Skin of body (tissue), 2 donors: ENCODE measurements around the genes LRRC37A and SKAP1.

DNA sequence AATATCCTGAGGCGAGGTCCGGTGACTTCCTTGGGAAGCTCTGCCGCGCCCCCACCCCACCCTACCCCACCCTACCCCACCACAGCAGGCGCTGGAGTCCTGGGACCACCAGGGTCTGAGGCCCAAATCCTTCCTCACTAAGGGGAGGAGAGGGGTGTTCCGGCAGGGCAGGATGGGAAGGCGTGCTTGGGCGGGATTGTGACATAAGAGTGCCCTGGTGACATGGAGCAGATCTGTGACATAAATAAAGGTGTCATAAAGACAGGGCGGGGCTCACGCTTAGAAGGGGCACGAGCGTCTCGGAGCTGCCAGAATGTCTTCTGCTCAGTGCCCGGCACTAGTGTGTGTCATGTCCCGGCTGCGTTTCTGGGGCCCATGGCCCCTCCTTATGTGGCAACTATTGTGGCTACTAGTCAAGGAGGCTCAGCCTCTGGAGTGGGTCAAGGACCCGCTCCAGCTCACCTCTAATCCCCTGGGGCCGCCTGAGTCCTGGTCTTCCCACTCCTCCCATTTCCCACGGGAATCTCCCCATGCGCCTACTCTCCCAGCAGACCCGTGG, at the start of gene LRRC37A:
LRRC37A (plus strand) TSS at position 311 of the 559 bp plus-strand sequence.
- RAMPAGE, long total RNA: no peak

DNA sequence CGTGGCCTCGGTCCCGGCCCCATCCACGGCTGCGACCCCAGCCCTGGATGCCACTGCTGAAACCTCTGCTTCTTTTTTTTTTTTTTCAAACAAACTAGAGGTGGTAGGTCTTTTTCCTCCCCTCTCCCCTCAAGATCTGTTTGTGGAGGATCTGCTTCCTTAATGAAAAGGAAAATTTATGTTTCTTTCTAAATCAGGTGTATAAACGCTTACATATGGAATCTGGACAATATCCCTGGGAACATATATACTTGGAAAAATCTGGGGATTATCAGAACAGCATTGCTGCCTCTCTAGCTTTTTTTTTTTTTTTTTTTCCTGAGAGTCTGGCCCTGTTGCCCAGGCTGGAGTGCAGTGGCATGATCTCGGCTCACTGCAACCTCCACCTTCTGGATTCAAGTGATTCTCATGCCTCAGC, 29.2 kb downstream of the CDC27 start:
- RAMPAGE, long total RNA: no peak

DNA sequence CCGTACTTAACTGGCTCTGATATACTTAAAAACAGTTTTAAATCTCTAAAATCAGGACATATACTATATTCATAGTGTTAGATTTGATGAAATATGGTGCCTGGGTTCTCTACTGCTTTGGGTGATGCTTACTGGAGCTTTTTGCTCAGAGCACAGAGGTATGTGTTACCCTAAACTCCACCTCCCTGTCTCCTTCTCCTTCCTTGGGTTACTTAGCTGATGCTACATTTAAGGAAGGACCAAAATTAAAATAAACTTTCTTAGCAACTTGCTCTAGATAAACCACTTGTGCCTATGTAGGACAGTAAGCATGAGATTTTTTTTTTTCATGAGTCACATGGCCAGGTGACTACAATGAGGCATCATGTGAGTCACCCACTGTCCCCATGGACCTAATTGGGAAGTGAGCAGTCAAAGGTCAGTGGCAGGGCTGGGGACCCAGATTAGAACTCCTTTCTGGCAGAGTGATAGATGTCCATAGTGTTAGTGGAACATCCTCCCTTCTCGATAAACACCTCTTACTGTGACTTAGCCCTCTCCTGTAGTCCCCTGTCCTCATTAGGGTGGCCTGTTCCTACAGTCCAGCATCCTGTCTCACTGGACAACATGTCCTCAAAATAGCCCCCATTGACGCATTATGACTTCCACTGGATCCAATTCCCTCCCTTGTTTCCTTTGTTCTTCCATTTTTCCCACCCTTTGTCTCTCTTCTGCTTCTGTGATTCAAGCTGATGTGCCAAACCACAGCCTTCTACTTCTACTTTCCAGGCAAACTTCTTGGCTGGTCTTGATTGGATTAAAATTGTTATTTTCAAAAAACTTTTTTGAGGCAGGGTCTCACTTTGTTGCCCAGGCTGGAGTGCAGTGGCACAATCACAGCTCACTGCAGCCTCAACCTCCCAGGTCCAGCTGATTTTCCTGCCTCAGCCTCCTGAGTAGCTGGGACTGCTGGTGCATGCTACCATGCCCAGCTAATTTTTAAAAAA, 12.4 kb downstream of the ITGB3 start:
- RAMPAGE, long total RNA: no peak

DNA sequence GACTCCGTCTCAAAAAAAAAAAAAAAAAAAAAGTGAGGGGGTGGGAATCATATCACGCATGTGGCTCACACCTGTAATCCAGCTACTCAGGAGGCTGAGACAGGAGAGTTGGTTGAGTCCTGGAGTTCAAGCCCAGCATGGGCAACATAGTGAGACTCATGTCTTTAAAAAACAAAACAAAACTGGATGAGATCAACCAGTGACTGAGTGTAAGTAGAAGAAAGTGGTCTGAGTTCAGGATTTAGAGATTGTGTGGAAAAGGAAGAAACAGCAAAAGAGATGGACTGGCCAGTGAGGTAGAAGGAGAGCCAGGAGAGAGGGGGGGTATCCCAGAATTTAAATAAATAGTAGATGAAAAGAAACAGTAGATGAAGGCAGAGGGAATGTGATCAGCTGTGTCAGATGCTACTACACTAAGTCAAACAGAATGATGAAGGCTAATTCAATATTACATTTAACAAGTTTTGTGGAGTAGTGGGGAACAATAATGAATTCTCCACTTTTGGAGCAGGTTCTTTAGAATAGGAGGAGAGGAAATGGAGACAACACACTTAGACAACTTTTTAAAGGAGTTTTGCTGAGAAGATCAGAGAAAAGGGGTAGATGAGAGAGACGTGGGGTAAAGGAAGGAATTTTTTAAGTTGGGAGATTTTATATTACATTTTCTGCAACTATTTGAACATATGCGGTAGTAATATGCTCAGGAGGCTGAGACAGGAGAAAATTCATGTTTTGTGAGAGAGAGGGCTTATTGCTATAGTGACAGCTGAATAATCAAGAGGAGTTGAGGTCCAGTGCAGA, 41.1 kb upstream of the KPNB1 start:
- RAMPAGE, long total RNA: no peak

DNA sequence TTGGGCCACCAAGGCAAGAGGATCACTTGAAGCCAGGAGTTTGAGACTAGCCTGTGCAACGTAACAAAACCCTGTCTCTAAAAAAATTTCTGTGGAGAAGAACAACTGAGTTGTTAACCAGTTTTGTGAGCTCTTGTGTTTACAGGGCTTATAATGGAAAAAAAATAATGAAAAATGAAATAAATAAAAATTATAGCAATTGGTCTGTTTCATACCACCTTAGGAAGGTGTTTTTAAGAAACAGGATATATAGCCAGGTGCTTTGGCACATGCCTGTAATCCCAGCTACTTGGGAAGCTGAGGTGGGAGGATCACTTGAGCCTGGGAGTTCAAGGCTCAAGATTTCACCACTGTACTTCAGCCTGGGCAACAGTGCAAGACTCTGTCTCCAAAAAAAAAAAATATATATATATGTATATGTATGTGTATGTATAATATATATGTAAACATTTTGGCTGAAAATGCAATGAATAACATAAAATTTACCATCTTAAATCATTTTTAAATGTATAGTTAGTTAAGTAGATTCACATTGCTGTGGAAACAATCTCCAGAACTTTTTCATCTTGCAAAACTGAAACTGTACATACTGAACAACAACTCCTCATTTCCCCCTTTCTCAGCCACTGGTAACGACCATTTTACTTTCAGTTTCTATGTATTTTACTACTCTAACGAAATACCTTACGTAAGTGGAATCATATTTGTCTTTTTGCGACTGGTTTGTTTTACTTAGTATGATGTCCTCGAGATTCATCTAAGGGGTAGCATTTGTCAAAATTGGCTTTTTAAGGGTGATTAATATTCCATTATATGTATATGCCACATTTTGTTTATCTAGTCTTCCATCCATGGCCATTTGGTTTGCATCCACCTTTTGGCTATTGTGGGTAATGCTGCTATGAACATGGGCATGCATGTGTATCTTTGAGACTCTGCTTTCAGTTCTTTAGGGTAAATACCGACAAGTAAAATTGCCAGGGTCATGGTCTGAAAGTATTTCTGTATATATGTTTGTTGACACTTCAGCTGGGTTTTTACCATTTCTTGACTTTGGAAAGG, 10.1 kb downstream of the KPNB1 start:
- RAMPAGE, long total RNA: no peak

GRCh38 chr17:47685393-47685829, 8.6 kb upstream of the TBKBP1 start:
- RAMPAGE, long total RNA: no peak

- RAMPAGE, long total RNA: no peak
Measured at GRCh38 chr17:47695897-47696424, 2.0 kb downstream of the TBKBP1 start.

GRCh38 chr17:47967532-47968186, 3.3 kb upstream of the CDK5RAP3 start:
- RAMPAGE, long total RNA: no peak

DNA sequence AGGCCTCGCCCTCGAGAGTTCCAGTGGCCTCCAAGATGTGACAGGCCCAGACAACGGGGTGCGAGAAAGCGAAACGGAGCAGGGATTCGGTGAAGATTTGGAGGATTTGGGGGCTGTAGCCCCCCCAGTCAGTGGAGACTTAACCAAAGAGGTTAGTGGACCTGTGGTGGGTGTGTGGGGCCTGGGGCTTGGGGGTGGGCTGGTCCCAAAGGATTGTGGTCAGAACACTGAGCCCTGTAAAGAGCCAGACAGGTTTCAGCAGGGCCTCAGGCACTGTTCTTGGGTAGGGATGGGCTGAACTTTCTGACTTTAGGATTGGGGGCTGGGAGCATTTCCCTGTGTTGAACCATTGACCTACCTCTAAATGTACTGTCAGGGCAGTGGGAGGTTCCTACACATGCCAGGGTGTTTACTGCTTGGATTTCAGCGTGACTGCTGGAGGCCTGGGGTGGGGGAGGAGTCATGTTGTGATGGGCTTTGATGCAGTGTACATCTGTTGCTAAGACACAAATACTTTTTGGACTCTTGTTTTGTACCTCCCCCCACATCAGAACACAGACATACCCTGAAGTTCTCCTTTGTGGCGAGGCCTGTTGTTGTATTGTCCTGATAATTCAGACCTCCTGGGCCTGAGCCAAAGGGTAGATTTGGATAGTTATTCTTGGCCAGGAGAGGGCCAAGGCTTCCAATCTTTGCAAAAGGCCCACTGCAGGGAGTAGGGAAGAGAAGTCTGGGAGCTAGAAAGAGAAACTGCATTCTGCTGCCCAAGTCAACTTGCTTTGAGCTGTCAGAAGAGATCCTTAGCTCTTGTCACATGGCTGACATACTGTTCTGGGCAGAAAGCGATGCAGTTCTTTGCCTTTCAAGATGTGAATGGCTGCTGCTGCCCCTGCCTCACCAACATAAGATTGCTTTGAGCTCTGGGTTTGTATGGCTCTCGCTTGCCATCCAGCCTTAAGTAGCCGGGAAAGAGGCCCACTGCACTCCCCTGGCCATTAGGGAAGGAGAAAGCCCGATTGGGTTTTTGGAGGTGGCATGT, 3.6 kb downstream of the NFE2L1 start:
- RAMPAGE, long total RNA: no peak

GRCh38 chr17:48103170-48103414, 1.8 kb upstream of the CBX1 start:
- RAMPAGE, long total RNA: no peak

- RAMPAGE, long total RNA: no peak
Measured at GRCh38 chr17:48243107-48243359, 135.5 kb downstream of the SNX11 start.

DNA sequence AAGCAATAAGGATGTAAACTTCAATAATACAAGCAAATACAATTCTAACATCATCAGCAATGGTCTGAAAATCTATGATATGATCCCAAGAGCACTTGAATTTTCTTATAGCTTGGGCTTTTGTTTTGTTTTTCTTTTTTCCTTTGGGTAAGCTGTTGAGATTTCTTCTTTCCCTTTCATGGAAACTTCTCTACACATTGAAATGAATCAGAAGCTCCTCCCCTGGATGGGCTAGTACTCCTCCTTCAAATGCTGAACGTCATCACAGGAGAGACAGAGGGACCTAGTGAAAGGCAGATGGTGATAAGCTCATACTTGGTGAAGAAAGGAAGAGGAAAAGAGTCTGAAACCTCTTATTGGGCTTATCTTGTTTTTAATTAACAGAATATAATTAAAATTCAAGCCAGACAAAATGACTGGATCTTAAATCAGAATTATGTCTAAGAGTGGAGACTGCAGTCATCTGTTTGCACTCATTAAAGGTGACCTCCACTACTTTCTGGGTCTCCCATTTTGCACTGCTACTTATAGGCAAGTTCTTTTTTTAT, 147.3 kb downstream of the SNX11 start:
- RAMPAGE, long total RNA: no peak

GRCh38 chr17:48429852-48430417, at the start of gene SKAP1:
SKAP1 (minus strand) TSS chr17:48430214.
- RAMPAGE, long total RNA: no peak

- RAMPAGE, long total RNA: no peak
Measured at GRCh38 chr17:48526866-48527289, 3.9 kb downstream of the HOXB1 start.

- RAMPAGE, long total RNA: no peak
Measured at GRCh38 chr17:48539166-48539681, 5.7 kb downstream of the HOXB2 start.

DNA sequence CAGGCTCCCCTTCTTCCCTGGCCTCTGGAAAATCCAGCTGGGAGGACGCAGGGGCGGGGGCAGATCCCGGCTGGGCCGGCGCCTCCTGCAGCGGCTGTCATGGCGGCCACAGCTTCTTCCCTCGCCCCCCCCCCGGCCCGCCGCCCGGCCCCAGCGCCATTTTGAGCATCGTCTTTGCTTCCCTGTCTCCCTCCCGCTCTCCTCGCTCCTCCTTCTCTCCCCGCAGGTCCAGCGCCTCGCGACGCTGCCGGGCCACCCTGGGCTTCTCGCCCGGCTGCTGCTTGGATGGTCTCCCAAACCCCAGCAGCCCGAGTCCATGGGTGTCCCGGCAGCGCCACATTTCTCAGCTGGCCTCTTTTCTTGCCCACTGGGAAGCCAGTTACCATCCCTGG, 3.2 kb downstream of the HOXB2 start:
- RAMPAGE, long total RNA: no peak

DNA sequence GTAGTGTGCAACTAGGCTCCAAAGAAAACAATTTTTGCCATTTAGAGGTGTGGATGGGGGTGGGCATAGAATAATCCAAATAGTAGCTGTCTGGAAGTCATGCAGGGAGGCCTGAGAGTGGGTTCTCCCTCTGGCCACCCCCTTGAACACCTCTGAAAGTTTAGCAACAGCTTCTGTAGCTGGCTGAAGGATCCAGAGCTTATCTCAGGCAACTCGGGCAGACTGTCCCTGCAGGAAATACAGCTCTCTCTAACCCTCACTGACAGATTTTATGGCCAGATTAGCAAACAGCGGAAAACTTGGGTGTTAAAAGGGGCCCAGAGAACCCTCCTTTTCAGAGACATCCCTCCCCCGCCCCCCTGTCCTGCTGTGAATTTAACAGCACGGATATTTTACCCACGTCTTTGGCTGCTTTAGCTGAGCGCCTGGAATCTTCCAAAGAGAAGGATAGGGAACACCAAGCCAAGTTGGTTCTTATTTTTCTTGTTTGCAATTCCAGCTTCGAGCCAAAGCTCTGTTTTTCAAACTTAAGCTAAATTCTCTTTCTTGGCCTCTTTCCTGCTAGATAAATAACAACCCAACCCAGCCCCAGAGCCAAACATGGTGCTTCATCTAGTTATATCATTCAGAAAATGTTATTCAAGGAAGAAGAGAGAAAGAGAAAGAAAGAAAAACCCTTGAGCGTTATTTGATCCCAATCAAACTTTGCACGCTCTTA, 2.2 kb upstream of the HOXB2 start:
- RAMPAGE, long total RNA: no peak

DNA sequence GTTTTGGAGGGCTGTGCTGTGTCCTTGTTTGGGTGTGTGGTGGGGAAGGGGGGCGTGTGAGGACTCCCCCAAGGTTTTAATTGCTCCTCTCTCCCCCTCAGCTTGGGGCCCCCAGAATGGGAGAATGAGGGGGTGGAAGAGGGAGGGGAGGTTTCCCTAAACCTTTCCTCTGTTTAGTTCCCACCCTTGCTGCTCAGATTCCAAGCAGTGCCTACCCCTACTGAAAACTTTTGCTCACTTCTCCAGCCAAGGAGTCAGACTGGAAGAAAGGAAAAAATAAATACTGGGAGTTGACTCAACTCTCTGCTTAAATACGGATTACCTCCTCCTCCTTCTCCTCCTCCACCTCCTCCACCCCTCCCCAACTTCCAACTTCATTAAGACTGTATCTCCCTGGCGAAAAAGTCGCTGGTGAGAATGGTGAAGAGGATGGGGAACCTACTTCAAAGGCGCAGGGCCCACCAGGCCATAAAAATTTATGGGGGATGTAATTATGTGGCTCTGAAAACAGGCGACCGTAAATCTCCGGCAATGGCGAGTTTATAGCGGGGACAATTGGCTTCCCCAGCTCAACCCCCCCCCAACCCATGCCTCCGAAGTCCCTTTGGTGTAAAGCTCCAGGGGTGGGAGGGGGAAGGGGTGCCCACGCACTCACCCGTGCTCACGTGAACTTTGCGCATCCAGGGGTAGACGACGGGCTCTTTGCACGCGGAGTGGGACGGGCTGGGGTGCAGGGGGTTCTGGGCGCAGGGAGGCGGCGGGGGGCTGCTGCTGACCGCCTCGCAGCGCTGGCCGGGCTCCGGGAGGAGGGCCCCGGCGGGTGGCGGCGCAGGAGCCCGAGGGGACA, 719 bp downstream of the HOXB4 start:
- RAMPAGE, long total RNA: no peak

GRCh38 chr17:48603936-48604177, 929 bp downstream of the HOXB6 start:
- RAMPAGE, long total RNA: no peak

- RAMPAGE, long total RNA: no peak
Measured at GRCh38 chr17:48615653-48616095, 582 bp upstream of the HOXB8 start.